ENCODE measurements around a stretch of chrX.

DNA sequence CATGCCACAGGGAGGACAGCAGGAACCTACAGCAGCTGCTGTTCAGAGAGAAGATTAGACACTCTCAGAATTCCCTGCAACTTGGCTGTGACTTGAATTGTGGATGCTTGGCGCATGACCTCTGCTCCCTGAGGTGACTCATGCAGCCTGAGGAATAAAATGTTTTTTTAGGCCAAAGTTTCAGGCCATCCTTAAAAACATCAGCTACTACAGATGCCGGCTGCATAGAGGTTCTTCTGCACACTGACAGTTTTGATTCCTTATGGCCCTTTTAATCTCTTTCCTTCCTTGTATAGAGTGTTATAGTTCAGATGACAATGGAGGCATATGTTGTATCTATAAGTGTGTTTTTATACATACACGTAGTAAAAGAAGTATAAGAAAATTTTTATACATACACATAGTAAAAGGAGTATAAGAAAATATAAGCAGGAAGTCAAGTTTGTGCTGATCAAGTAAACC lies 97.2 kb downstream of the RS1 start:
- PRO-cap = no peak

DNA sequence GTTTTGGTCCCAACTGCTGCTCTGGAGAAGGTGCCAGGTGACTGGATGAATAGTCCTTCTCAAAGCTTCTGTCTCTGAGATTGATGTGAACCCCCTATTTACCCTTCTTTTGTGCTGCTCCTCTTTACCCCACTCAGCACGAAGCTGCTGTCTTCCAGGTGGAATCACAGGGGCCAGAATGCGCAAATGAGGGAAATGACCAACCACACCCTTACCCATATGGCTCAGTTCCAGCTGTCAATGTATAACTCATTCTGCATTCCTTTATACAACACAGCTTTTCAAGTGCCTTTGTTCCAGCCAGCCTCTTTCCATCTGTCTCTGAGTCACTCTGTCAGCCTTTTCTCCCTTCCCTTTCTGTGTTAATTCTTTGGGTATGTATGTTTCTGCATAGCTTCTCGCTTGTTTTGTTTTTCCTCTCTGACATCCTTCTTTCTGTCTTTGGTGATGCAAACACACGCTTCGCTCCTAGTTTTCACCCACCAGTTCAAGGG lies 54.6 kb downstream of the RS1 start:
- PRO-cap = bidirectional peak, plus-strand start at position 306 of the sequence, minus-strand start at position 188 of the sequence

GRCh38 chrX:18633094-18633624 lies 38.7 kb downstream of the RS1 start:
- PRO-cap = no peak

GRCh38 chrX:18674820-18675497 lies 3.1 kb upstream of the RS1 start:
- PRO-cap = bidirectional peak, plus-strand start at chrX:18675150, minus-strand start at chrX:18674986

GRCh38 chrX:18702826-18703484 lies 4.5 kb upstream of the PPEF1 start:
- PRO-cap = no peak

DNA sequence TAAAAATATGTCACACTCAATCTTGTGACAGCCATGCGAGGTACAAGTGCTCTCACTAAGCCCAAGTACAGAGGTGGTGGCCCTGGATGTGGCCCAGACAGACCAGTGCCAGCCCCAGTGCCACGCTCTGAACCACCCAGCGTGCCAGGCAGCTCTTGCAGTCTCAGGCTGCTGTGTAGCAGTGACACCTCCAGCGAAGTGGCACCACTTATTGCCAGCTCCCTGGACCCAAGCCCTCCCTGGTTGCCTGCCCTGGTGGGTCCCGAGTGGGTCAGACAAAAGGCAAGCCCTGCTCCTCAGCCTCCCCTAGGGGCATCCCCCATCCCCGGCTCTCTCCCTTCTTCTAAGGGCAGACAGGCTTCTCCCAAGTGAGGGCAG lies 100.2 kb downstream of the PHKA2 start:
- PRO-cap = no peak

GRCh38 chrX:19487851-19488247 lies 27.5 kb downstream of the MAP3K15 start:
- PRO-cap = no peak

DNA sequence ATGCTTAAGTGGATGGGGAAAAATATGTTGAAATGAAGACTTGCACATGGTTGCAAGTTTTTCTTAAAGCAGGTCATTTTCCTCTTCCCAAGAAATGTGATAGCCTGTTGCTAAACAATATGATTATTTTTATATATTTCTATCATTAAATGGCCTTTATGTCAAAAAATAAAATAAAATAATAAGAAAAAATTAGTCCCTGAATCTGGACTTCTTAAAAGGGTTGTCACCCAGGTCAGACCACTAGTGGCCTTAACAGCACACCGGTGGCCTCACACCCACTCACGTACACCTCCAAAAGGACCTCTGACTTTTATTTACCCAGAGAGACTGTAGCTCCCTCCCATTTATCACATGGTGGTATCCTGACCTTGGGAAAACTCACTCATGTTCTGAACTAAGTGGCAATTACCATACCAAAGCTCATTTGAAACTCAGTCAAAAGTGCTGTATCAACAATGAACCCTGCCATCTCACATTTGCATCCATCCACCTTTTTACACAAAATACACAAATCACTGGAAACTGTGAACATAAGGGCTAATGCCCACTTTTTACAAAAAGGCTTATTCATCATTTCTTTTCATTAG lies 53.1 kb upstream of the MAP3K15 start:
- PRO-cap = no peak

GRCh38 chrX:19649284-19649483 lies 133.9 kb upstream of the MAP3K15 start:
- PRO-cap = no peak

DNA sequence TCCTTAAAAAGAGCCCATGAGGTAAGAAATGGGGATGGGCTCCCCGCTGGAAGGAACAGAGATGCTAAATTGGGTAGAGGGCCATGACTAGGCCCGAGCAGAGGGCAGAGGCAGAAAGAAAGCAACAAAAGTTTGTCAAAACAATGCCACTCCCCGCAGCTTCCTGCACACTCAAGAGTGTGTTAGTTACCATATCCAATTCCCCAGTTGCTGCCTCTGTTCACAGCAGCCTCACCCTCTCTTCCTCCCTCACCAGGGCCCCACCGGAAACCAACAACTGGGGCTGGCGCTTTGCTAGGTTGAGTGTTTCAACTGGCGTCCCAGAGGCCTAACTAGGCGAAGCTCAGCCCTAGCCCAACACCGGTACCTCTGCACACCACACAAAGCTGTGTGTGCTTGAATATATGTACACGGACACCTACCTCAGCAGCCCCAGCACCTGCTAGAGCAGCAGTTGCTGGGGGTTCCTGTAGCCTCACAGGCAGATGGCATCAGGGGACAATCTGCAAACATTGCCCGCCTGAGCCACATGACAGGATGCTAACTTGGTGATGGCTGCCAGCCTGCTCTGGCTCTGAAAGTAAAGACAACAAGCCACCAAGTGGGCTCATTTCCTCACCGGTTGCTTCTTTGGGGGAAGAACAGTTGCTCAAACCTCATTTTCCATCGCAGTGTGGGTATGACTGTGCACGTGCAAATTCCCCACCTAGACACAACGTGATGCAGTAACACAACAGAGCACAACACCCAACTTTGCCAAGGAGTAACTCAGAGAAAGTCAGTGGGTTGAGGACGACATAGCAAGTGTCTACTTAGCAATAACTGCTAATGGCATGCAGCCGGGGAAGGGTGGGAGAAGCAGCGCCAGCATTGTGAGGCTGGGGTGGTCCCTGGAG lies 139.7 kb downstream of the SH3KBP1 start:
- PRO-cap = no peak

- PRO-cap = no peak
Measured at GRCh38 chrX:19865995-19866308, 21.4 kb downstream of the SH3KBP1 start.

DNA sequence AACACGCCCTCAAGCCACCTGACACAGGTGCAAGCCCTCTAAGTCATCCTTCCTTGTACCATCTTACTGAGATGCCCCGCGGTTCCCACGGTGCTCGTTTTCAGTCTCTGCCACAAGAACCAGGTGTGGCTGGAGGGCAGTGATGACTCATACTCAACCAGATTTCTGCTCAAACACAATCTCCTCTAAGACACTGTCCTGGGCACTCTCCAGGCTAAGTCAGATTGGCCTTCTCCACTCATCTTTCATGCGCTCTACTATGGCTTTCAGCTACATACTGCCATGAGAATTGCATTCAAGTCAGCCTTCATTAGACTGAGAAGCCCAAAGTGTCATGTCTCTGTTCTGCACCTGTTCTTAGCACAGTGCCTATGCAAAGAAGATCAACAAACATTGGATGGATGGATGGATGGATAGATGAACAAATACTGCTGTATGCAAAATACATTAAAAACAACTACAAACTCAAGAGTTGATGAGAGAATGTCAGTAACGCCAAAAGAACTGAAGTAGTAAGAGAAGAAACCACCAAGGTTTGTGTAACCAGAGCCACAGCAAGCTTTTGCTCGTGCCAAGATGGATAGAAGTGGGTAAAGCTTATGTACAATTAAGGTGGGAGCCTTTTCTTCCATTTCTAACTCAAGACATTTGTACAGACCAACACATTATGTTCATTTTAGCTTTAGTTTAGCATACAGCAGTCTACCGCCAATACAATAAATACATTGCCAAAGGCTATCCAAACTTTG lies 3.3 kb downstream of the SH3KBP1 start:
- PRO-cap = no peak

DNA sequence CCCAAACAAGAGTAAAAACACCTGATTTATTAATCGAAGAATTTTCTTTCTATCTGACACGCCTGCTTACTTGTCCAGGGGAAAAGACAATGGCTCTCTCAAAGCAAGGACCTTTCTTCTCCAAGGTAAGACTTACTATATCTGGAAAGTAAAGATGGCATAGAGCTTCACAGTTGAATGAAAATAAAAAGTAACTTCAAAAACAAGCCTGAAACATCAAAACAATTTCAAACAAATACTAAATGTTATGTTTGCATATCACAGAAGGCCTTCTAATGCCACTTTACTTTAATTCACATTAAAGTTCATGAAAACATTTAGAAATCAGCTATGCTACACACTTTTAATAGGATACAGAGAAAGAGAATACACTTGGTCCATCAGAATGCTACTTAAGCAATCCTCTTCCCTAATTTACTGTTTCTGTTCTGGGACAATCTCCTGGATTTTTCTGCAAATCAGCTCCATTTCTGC lies 36.8 kb downstream of the BCLAF3 start:
- PRO-cap = no peak

DNA sequence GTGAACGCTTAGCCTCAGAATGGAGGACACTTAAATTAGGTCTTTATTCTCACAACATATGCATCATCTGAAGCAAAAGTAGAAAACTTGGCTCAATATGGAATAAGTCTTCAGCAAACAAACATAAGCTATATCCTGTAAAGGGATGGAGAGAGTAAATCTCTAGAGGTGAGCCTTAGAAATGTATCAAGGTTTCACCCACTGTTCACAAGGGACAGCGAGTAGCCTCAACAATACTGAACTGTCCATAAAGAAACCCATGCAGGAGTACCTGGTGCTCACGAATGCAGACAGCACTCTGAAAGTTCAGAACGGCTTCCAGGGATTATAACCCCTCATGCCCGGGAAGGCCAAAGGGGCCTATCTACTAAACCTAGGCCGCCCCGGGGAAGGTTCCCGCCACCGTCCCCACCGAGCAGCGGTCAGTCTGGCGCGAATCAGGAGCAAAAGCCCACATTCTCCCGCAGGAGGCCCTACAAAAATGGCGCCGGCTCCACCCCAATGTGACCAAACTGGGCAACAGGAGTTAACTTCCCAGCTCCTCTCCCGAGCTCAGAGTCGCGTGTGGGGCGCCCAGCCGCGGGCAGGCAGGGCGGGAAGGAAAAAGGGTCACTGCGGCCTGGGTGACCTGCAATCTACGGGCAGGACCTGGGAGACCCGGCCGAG lies 580 bp downstream of the EIF1AX start:
- PRO-cap = unidirectional peak, plus-strand start at position 474 of the sequence; bidirectional peak, plus-strand start at position 555 of the sequence, minus-strand start at position 503 of the sequence

DNA sequence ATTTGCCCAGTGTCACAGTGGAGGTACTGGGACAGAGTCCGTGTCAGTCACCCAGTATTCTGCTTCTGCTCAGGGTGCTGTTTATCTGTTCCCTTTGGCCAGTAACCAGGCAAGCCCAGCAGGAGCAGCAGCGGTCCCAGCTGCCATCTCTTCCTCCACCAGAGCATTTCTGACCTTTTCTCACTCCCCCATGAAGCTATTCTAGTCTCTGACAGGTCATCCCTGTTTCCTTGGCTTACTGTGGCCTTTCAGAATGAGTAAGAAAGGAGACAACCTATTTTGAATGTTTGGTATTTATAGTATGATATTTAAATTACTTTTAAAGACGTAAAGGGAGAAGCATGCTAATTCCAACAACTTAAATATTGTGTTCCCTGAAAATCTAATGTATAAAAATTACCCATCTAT lies 60.7 kb downstream of the RPS6KA3 start:
- PRO-cap = no peak

DNA sequence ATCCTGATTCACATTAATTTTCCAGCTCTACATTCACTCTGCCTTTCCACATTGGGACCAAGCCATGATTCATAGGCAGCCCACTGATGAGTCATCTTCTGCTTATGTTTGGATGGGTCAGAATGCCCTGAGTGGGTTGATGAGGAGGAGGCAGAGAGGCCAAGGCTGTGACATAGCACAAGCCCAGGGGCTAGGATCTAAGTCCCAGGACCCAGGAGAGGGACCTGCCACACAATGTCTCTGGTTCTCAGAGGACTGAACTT lies 247.7 kb upstream of the RPS6KA3 start:
- PRO-cap = no peak

DNA sequence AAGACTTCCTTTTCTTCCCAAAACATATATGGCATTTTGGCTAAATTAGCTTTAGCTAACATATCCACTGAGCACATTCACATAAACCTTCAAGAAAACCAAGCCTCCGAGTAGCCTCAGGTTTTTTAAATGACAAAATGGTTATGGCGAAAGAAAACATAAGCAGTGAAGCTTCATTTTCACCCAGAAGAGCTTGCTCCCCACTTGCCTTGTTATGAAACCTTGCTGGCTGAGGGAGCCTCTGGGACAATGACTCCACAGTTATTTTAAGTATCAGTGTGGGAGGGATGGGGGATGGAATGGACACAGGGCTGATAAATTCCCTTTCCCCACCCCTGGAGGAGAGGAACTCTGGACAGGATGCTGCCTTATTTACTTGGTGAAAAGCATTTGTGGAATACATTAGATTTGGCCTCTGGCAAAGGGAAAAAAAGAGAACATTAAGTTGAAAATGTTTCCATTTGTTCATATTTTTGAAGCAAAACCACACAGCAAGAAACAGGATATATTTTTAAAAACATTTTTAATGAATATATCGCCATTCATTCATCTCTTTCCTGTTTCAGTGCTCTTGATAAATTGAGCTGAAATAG lies 220.7 kb upstream of the CNKSR2 start:
- PRO-cap = no peak

DNA sequence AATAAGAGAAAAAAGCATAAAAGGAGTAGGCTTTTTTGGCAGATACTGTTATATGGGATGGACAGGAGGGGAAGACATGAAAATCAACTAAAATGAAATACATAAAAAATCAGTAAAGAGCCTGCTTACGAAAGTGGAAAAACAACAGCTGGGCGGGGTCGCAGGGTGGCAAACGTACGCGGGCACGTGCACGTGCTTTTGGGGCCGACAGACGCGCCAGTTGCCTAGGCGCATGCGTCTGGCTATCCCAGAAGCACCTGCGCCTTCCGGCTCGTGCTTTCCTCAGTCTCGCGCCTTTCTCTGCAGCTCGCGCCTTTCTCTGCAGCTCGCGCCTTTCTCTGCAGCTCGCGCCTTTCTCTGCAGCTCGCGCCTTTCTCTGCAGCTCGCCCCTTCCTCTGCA lies 204 bp downstream of the YY2 start:
- PRO-cap = no peak

GRCh38 chrX:21883123-21883893 lies 27.5 kb downstream of the YY2 start:
- PRO-cap = no peak

DNA sequence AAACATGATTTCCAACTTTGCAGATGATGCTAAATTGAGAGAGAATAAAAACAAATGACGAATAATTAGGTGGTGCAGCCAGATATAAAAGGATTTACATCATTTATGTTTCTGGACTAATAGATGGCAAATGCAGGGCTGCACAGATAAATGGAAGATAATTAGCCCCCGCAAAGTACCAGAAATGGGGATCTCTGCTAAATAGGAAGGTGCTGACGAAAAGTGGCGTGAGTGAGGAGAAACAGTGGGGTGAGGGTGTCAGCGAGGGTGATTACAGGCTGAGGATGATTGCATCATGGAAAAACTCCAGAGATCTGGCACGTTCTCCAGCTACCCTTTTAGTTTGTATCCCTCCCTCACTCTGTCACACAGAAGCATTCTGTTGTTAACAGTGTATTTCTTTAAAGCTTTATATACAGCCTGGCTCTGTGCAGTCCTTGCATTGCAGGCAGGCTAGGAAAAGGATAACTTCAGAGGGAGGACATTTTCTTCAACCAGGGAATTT lies 309.7 kb upstream of the DDX53 start:
- PRO-cap = no peak